ENCODE measurements around a stretch of chr1.

- PRO-cap, 8 experiments, result no peak in any of the 8 experiments
These were observed 7.9 kb downstream of the TENT5B start for GRCh38 chr1:27004737-27005213.

DNA sequence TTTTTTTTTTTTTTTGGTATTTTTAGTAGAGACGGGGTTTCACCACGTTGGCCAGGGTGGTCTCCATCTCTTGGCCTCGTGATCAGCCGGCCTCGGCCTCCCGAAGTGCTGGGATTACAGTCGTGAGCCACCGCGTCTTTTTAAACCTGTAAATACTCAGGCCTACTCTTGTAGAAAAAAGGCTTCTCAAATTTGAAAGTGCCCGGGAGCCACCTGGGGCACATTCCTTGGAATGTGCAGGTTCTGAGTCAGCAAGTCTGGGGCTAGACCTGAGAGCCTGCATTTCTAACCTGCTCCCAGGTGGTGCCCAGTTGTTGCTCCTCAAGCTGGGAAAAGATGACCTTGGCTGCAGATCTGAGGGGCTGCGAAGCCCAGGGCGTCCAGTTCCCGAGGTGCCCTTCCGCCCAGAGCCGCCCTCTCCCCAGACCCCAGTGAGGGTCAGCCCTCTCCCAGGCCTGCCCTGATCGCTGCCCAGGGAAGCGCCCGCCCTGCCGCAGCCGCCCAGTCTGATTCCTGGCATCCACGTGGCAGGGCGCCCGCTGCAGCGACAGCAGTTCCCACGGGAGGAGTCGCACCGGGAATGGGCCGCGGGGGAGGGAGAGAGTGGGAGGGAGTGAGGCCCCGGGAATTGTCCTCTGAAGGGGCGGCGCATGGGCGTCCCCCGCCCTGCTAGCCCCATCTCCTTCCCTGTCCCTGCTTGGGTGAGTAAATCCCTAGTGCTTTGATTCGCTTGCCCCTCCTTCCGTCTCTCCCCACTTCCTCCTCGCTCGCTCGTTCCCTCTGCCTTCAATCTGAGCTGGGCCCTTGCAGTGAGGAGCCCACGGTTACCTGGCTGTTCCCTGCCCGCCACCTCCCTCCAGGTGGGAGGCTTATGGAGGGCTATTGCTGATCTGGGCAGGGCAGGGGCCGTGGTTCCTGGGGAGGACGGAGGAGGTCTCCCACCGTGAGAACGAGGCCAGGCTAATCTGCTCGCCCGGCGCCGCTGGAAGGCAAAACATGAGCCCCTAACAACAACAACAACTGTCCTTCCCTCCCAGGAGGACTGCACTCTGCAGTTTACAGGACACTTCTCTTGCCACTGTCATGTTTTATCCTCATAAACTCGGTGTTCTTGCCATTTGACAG is 18.8 kb upstream of the TENT5B start:
- PRO-cap, 8 experiments, result peak in 3 of 8 experiments; most common minus-strand start position 142 of the sequence (in 2)

GRCh38 chr1:27142125-27142919 is 12.6 kb downstream of the SLC9A1 start:
- PRO-cap, 8 experiments, result no peak in any of the 8 experiments

DNA sequence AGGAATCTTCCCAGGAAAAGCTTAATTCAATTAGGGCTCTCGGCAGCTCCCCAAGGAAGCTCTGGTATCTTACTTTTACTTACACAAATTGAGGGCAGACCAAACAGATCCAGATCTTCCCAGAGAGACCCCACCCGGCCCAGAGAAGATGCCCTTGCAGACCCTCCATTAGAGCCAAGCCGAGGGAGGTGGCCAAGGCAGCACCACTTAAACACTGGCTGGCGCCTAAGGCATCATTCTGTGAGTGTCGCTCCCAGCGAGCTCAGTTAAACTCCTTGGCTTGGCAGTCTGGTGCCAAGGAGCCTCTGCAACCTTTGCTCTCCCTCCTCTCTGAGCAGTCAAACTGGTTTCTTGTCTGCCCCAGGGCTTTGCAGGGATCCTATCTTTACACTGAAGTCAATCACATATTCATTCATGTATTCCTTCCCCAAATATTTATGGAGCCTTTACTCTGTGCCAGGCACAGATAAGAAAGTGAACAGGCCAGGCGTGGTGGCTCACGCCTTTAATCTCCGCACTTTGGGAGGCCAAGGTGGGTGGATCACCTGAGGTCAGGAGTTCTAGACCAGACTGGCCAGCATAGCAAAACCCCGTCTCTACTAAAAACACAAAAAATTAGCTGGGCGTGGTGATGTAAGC is 10.6 kb downstream of the SLC9A1 start:
- PRO-cap, 8 experiments, result no peak in any of the 8 experiments

DNA sequence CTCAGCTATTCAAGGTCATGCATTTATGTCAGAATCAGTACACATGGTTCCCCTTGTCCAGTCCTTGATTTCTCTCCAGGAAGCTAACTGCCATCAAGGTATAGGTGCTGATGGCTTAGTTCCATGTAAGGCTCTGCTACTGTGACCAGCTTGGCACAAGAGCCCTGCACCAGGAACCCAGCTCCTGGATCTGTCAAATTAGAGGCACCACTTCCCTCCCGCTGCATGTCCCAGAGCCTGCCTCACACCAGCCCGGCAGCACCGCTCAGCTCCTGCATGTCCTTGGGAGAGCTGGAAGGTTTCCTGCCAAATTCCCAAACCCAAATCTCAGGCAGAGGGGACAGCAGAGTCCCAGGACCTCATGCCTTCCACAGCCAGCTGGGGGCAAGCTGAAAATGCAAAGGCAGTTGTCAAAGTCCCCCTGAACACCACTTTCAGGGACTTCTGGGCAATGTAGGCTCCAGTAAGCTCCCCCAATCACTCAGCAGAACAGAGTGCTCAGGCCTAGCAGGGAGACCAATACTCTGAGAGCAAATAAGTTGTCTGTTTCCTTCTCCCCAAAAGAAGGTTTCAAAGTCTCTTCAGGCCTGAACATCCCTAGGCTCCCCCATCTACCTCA is 2.3 kb downstream of the SLC9A1 start:
- PRO-cap, 8 experiments, result peak in 1 of 8 experiments; most common minus-strand start position 69 of the sequence (in 1)

- PRO-cap, 8 experiments, result no peak in any of the 8 experiments
These were observed 37.0 kb upstream of the SLC9A1 start for GRCh38 chr1:27191761-27192512.

DNA sequence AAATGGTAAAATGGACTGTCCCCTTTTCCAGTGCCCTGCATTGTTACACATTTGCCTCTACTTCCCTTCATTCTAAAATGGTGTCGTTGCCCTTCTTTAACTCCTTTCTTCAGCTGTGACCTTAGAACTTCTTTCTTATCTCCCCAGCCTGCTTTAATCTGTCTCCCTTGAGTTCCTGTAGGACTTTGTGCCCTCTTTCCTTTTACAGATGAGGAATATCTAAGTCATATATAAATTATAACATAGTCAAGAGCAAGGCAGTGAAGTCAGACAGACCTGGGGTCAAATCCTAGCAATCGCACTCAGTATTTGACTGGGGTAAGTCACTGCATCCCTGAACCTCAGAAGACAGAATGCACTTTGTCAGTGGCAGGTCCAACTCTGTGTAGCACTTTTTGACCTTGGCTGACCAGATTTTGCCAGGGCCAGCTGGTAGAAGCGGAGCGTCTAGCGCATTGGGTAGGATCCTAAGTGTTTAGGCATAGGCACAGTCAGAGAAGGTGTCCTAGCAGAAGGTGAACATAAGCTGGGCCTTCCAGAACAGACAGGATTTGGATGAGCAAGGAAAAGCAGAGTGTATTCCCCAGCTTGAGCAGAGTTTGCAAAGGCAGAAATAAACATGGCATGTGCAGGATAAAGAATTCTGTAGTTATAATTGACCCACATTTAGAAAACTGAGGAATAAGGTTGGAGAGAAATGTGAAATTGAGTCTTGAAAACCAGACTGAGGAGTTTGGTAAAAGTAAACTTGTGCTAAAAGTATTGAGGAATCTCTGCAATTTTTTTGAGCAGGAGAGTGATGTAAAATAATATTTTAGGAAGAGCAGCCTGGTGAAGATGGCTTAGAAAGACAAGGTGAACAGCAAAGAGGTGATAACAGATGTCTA is 31.1 kb upstream of the TMEM222 start:
- PRO-cap, 8 experiments, result no peak in any of the 8 experiments

- PRO-cap, 8 experiments, result no peak in any of the 8 experiments
These were observed 5.7 kb downstream of the SYTL1 start for GRCh38 chr1:27347154-27348271.

DNA sequence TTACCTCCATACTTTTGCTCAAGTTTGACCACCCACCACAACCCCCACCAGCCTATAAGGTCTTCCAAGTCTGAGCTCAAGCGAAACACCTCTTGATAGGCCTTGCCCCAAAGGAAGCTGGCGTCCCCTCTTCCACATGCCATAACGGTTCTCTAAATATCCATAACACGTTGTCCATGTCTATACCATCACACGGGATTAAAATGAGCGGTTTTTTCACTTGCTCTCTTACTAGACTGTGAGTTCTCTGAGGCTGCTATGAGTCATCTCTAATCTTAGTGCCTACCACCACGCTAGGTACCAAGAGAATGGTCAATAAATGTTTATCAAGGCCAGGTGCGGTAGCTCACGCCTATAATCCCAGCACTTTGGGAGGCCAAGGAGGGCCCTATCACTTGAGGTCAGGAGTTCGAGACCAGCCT is 41.0 kb downstream of the WASF2 start:
- PRO-cap, 8 experiments, result no peak in any of the 8 experiments

GRCh38 chr1:27492236-27492815 is 2.4 kb upstream of the WASF2 start:
- PRO-cap, 8 experiments, result no peak in any of the 8 experiments

DNA sequence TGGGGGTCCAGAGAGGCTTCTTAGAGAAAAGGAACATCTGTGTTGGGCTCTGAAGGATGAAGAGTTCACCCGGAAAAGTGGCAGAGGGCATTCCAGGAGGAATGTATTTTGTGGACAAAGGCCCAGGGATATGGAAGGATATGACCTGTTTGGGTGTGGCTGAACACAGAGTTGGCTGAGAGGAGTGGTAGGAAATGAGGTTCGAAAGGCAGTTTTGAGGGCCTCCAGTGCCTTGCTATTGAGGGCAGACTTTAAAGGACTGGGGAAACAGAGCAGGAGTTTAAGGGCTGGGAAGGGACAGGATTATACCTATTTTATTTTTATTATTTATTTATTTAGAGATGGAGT is 27.3 kb upstream of the WASF2 start:
- PRO-cap, 8 experiments, result no peak in any of the 8 experiments

- PRO-cap, 8 experiments, result no peak in any of the 8 experiments
These were observed 50.1 kb upstream of the WASF2 start for GRCh38 chr1:27539966-27540592.

DNA sequence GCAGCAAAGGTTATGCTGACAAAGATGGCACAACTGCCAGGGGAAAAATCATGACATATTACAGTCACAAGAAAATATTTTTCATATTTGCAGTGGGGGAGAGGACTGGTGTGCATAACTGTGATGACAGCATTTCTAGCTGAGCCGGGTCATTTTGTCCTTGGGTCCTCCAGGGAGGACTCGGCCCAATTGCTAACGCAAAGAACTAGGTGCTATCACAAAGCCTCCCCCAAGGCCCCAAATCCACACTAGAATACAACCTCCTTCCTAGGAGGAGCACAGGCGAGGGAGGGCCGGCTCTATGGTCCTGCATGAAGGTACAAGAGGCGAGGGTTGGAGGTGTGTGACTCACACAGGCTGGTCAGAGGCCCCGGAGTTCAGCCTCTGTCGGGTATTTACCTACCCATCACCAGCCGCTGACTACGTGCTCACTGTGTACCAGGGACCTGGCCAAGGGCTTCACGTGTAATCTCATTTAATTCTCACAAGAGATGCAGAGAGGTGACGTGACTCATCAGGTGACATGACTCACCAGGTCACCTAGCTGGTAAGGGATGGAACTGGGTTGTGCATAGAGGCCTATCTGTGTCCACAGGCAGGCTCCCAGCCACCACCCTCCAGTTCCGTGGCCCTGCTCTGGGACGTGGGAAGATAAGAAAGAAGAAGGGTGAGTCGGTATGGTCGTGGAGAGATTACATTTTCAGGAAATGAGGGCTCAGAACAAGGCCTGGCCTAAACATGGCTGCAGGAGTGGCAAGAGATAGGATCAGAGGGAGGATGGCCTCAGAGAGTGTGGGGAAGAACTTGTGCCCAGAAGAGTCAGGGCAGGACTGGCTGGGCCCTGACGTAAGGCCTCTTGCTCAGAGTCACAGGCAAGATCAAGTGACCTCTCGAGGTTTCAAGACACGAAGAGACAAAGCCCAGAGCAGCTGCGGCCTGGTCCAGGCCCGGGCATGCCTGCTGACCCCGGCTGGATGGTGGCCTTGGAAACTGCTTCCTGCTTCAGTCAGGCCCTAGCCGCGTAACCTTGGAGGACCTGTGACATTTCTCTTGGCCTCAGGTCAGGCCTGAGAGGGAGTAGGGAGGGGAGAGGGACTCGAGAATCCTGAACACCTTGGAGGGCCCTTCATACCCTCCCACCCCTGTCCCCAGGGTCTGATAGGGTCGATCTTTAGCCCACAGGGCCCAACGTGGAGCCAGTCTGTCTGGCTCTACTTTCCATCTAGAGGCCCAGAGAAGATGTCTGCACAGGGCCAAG is 52.6 kb upstream of the WASF2 start:
- PRO-cap, 8 experiments, result no peak in any of the 8 experiments

DNA sequence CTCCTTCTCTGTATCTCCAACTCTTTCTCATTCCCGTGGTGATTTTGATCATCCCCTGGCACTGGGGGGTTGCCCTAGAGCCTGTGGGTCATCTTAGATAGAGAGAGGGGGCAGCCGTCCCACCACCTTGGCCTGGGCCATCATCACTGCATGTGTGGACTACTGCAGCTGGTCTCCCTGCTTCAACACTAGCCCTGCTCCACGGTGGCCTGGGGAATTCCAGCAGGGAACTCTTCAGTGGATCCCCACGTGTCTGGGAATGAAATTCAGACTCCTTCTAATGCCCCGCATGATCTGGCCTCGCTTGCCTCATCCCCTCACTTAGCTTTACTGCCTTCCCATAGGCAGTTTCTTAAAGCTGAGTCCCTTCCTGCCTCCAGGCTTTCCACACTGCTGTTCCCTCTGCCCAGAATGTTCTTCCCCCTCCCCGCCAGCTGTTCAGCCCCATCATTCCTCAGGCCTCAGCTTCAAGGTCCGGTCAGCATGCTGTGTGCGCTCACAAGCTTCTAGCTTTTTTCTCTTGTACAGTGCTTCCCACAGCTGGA is 54.7 kb upstream of the WASF2 start:
- PRO-cap, 8 experiments, result no peak in any of the 8 experiments

GRCh38 chr1:27555756-27556423 is 48.1 kb downstream of the AHDC1 start:
- PRO-cap, 8 experiments, result no peak in any of the 8 experiments

GRCh38 chr1:27561428-27561981 is 42.4 kb downstream of the AHDC1 start:
- PRO-cap, 8 experiments, result no peak in any of the 8 experiments

DNA sequence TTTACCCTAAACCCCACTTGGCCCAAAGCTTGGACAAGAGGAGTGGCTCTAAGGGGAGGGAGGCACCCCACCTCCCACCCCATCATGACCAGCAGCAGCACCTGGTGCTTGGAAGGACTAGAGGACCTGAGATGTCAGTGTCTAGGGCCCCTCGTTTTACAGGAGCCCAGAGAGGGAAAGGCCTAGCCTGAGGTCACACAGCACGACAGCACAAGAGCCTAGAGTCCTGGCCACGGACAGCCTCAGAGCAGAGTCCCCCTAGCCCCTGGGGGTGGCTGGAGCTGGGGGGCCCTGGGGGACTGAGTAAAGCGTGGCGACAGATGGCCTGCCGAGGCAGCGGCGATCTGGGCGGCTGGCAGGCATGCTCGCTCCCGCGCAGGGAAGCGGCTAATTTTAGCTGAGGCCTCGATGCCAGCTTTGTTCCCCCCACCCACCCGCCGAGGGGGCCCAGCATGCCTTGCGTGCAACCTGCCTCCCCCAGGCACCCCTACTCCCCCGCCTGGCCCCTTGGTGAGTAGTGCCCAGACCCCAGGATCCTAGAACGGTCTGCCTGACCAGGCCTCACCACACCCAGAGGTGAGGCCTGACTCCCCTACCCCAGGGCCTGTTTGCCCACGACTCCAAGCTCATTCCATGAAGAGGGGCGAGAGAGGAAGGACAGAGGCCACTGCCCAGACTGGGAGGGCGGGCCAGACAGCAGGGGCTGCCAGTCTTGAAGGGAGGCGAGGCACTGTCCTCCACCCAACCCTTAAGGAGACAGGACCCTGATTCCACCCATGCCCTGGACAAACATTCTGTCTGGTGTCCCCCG is 39.0 kb downstream of the AHDC1 start:
- PRO-cap, 8 experiments, result no peak in any of the 8 experiments

- PRO-cap, 8 experiments, result no peak in any of the 8 experiments
These were observed 20.3 kb downstream of the PPP1R8 start for GRCh38 chr1:27850738-27851395.

- PRO-cap, 8 experiments, result peak in 8 of 8 experiments; most common plus-strand start chr1:27884638 (in 5); most common minus-strand start chr1:27884470 (in 1)
These were observed 12.1 kb downstream of the THEMIS2 start for GRCh38 chr1:27884232-27884997.

DNA sequence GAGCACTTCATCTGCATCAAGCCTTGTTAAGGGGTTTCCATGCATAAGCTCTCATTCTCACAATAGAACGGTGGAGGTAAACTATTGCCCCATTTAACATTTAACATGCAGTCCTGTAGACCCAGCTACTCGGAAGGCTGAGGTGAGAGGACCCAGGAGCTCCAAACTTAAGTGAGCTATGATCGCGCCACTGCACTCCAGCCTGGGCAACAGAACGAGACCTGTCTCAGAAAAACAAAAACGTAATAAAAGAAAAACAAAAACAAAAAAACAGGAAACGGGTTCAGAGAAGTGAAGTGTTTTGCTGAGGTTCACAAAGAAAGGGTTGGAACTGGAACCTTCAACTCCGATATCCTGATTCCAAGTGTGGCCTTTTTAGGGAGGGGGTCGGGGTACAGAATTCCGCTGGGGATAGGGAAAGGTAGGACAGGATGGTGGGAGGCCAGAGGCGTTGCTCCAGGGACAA is 11.6 kb upstream of the SESN2 start:
- PRO-cap, 8 experiments, result no peak in any of the 8 experiments